Karpas-422 (cell line): ENCODE results near the genes ZNF32 and ZFAND4.

DNA sequence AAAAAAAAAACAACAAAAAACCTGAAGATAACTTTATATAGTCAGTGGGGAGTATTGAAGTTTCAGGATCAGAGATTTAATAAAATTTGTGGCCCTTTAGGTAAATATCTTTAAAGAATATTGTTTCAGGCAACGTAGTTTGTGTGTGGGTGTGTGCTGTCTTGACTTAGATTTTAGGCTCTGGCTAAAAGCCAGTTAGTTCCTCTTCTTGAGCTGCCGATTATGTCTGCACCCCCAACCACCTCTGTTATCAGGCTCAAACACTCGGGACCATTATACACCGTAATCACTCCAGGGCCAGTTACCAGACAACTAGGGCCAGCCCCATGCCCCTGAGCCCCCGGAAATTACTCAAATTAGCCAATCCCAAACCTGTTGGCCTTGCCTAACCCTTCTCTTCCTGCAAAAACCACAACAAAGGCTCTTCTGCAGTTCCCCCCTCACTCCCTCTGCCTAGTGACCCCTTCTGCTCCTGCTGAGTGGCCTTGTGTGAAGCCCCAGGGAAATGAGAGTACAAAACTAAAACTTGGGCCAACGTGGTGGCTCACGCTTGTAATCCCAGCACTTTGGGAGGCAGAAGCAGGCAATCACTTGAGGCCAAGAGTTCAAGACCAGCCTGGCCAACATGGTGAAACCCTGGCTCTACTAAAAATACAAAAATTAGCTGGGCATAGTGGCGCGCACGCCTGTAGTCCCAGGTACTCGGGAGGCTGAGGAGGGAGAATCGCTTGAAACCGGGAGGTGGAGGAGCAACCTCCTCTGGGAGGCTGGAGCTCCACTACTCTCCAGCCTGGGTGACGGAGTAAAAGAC is 9.1 kb upstream of the HNRNPF start:
- PRO-cap: bidirectional peak, plus-strand start at position 250 of the sequence, minus-strand start at position 182 of the sequence
- RAMPAGE, long total RNA: no peak

GRCh38 chr10:43437669-43438288 is 868 bp downstream of the ZNF487 start:
- PRO-cap: no peak
- RAMPAGE, long total RNA: no peak

DNA sequence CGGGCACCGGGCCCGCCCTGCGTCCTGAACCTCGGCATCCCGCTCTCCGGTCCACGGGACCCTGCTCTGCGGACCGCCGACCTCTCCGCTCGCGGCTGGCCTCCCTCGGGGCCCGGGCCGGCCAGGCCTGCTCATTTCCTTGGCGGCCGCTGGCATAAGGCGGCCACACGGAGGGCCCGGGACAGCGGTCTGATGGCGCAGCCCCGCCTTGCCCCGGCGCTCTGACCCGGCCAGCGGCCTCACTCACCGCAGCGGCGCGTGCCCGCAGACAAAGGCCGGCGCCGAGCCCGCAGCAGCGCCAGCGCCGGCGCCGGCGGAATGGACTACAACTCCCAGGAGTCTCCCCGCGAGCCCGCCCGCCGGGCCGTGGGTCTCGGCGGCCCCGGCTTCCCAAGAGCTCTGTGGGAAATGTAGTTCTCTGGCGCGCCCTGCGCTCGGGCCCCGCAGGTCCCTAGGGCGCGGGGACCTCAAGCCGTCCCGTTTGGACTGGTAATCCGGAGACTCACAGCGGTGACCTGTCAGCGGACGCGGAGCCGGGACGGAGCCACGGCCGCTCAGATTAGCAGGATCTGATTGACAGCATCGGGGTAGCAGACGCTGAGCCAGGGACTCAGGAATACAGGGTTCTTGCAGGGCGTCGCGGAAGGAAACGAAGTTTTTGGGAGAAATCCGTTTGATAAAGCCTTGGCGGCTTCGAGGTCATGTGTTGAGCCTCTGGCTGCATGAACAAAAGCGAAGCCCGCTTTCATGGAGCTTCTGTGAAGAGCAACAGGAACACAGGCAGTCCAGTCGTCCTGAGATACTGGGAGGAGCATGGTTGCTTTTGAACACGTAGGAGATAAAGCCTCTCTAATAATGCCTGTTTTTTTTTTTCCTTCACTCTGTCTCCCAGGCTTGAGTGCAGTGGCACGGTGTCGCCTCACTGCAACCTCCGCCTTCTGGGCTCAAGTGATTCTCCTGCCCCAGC is at the start of gene ZNF32:
TSS of gene ZNF32 (minus strand) at position 327 of the 967 bp plus-strand sequence.
- PRO-cap: unidirectional peak, minus-strand start at position 194 of the sequence
- RAMPAGE, long total RNA: start-site peak on the minus strand centred at position 296 of the sequence, 39 bp wide, 54 and 40 reads in 2 replicates

DNA sequence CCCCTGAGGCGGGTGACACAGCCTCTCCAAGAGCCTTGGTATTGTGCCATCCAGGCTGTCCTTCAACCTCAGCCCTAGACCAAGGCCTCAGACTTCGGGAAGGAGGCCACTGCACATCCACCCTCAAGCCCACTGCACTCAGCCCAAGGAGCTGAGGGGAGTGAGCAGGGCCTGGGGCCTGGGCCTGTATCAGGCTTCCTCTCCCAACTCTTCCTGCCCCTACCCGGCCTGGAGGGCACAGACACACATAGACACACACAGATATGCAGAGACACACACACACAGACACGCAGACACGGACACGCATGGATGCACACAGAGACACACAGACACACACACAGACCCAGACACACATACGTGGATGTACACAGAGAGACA is 19.7 kb upstream of the ZNF32 start:
- PRO-cap: no peak
- RAMPAGE, long total RNA: no peak

- PRO-cap: no peak
- RAMPAGE, long total RNA: no peak
These were observed 198.3 kb upstream of the ZNF32 start for GRCh38 chr10:43847001-43847382.

DNA sequence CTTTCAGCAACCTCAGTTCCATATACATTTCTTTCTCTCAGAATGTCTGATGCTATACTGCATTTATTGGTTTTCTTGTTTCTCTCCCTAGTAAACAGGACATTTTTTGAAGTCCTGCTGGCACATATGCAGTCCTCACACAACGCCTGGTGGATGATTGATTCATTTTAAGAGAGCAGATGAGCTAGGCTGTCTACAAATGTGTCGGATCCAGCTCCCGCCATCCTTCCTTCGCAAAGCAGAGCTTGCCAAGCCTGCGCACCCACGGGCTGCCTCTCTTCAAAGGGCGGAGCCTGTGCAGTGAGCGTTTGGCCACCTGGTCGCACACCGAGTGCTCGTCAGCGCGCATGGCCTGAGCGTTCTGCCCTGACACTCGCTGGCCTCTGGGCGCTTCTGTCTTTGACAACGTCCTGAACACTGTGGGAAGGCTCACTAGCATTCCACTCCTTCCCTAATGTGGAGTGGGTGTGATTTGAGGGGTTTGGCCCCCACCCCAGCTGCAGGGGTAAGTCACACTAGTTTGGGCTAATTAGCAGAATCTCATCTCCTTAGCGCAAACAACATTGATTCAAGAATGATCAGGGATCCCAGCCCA is 47.1 kb upstream of the TMEM72 start:
- PRO-cap: no peak
- RAMPAGE, long total RNA: no peak

DNA sequence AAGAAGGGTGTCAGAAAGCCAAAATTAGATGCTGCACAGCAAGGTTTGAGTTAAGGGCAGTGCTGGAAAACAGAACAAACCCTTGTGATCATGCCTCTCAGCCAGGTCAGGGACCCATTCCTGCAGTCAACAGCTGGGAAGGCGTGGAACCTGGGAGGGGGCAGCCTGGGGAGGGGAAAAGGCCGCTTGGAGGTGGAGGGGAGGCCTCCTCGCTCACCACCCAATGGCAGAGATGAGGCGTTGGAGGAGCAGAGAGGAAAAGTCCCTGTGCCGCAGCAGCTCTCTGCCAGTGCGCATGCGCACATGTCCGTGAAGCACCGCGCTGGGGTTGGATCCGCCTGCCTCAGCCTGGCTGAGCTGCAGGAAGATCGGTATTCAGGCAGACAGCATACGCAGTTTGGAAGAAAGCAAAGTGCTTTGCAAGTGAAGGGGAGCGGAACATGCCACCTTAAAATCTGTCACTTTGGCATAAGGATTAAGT is 32.5 kb upstream of the TMEM72 start:
- PRO-cap: no peak
- RAMPAGE, long total RNA: no peak

- PRO-cap: no peak
- RAMPAGE, long total RNA: no peak
These were observed 19.5 kb upstream of the RASSF4 start for GRCh38 chr10:44940134-44940494.

GRCh38 chr10:44963829-44964780 is 4.5 kb downstream of the RASSF4 start:
- PRO-cap: unidirectional peak, minus-strand start at chr10:44964593
- RAMPAGE, long total RNA: no peak

DNA sequence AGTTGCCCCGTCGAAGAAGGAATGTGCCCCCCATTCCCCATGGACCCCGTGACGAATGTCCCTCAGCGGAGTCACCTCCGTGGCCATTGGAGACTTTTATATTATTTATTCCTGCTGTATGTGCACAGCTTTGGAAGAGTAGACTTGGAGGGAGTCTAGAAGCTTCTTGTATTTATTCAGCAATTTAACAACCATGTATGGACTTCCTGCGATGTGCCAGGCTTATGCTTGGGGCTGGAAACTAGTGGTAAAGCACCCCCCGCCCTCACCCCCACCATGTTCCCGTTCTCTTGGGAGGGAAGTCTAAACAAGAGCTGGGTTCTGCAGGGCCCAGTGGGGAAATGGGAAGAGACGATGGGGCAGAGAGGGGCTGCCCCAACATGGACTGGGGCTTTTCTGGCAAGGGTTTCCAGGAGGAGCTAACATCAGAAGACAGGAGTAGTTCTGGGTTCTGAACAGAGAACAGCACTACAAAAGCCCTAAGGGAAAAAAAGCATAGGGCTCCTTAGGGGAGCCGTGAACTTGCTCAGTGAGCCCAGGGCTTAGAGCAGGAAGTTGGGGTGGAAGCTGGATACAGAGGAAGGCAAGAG is 8.0 kb downstream of the RASSF4 start:
- PRO-cap: no peak
- RAMPAGE, long total RNA: no peak

- PRO-cap: no peak
- RAMPAGE, long total RNA: no peak
These were observed 2.0 kb upstream of the DEPP1 start for GRCh38 chr10:44980580-44981101.

- PRO-cap: no peak
- RAMPAGE, long total RNA: no peak
These were observed 6.8 kb upstream of the ZNF22 start for GRCh38 chr10:44994020-44994253.

GRCh38 chr10:45001412-45002164 is 865 bp downstream of the ZNF22 start:
- PRO-cap: no peak
- RAMPAGE, long total RNA: no peak

DNA sequence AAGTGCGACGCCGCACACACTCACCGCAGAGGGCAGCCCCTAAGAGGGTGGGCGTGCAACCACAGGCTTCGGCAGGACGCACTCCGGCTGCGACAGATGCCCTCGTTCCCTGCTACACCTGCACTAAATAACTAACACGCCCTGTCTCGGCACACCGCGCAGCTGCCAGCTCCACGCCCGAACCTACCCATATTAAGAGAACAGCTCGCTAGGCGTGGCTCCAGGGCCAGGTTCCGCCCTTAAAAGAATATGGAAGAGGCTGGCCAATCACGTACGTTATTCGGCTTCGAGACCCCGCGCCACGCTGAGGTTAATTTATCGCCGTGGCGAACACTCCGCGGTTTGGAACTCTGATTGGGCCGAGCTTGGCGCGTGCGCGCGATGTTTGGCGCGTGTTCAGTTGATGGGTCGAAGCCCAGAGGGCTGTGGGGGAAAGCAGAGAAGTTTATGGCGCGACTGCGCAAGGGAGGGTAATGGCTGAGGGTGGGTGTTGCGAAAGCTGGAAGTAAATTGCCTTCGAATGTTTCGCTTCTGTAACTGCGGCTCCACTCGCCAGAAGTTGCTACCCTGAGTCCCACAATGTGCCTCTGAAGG is 91.0 kb downstream of the OR13A1 start:
- PRO-cap: no peak
- RAMPAGE, long total RNA: no peak

GRCh38 chr10:45408895-45409415 is 34.9 kb downstream of the ALOX5 start:
- PRO-cap: no peak
- RAMPAGE, long total RNA: no peak

GRCh38 chr10:45420319-45421027 is 46.5 kb downstream of the ALOX5 start:
- PRO-cap: no peak
- RAMPAGE, long total RNA: no peak

DNA sequence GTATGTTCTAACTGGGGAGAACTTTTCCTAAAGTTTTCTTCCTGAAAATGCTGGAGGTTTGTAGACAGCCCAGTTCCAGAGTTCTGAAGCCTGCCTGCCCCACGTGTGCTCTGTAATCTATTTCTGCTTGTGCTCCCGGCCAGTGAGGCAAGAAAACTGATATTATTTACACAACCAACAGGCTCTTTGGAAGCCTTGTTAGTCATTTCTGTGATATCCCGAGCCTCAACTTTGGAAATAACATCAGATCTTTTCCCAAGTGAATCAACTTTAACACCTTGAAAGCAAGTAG is 46.7 kb downstream of the ZFAND4 start:
- PRO-cap: no peak
- RAMPAGE, long total RNA: no peak

GRCh38 chr10:45672040-45673066 is at the start of gene ZFAND4:
TSS of gene ZFAND4 (minus strand) at chr10:45672772.
- PRO-cap: bidirectional peak, plus-strand start at chr10:45672926, minus-strand start at chr10:45672688
- RAMPAGE, long total RNA: no peak

GRCh38 chr10:45673260-45673592 is 654 bp upstream of the ZFAND4 start:
- PRO-cap: no peak
- RAMPAGE, long total RNA: no peak

GRCh38 chr10:46002787-46003848 is 27.3 kb downstream of the NCOA4 start:
- PRO-cap: no peak
- RAMPAGE, long total RNA: no peak